Ovary (tissue), 7 donors: ENCODE results near the gene H3-7.

GRCh38 chr1:143874565-143874873 lies 31.3 kb downstream of the H3-7 start:
- PRO-cap, 7 experiments, result no peak in any of the 7 experiments
- RAMPAGE, long total RNA, 2 experiments, result no peak in any of the 2 experiments

- PRO-cap, 7 experiments, result peak in 1 of 7 experiments; most common minus-strand start chr1:143905737 (in 1)
- RAMPAGE, long total RNA, 2 experiments, result start-site peak on the minus strand in 1 of 2 experiments, at chr1:143905950-143905996 at its widest, 41 reads per replicate
Measured at GRCh38 chr1:143905481-143906305, at the start of gene H3-7. Gene H3-7, minus strand, starts transcription at chr1:143905977.

DNA sequence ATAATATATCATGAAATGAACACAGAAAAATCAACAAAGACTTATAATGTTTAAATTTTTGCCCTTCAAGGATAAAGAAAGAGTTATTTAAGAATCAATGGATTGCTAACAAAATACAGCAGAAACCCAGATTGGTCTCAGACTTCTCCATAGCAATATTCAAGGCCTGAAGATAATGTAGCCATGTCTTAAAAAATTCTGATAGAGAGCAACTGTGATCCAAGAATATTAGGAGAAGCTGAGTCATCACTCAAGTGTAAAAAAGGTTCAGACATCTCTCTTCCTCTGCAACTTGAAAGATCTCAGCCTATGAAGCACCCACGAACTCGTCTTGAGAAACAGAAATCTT lies 85.3 kb downstream of the SRGAP2B start:
- PRO-cap, 7 experiments, result peak in 4 of 7 experiments; most common plus-strand start position 290 of the sequence (in 4)
- RAMPAGE, long total RNA, 2 experiments, result no peak in any of the 2 experiments

- PRO-cap, 7 experiments, result no peak in any of the 7 experiments
- RAMPAGE, long total RNA, 2 experiments, result no peak in any of the 2 experiments
Measured at GRCh38 chr1:145772700-145773642, 50.9 kb downstream of the RNF115 start.

- PRO-cap, 7 experiments, result no peak in any of the 7 experiments
- RAMPAGE, long total RNA, 2 experiments, result no peak in any of the 2 experiments
Measured at GRCh38 chr1:145890971-145891616, 5.4 kb upstream of the ANKRD35 start.

DNA sequence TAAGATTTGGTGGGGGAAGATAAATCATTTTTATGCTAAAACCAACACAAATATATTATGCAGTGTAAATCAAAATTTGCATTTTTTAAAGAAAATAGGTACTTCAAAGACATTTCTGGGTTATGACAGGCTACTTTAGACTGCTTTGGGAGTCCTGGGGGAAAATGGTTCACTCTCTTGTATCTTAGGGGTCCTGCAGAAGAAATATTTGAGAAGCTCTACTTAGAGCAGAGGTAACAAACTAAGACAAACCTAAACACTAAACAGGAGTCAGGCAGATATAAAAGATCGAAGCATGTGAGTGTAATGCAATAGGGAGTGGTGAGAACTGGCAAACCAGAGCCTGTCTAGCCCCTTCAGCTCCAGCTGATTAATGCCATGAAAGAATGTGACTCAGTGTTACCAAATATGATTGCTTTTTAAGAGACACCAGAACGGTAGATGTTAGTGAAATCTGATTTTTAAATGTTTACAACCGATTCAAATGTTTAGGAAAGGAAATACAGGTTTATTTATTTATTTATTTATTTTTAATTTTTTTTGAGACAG lies 12.5 kb downstream of the TXNIP start:
- PRO-cap, 7 experiments, result no peak in any of the 7 experiments
- RAMPAGE, long total RNA, 2 experiments, result no peak in any of the 2 experiments

- PRO-cap, 7 experiments, result peak in 7 of 7 experiments; most common plus-strand start chr1:145997119 (in 4); most common minus-strand start chr1:145997279 (in 6)
- RAMPAGE, long total RNA, 2 experiments, result no peak in any of the 2 experiments
Measured at GRCh38 chr1:145997002-145997780, 812 bp upstream of the TXNIP start.

GRCh38 chr1:146409427-146409696 lies 64.8 kb upstream of the PPIAL4H start:
- PRO-cap, 7 experiments, result no peak in any of the 7 experiments
- RAMPAGE, long total RNA, 2 experiments, result no peak in any of the 2 experiments

DNA sequence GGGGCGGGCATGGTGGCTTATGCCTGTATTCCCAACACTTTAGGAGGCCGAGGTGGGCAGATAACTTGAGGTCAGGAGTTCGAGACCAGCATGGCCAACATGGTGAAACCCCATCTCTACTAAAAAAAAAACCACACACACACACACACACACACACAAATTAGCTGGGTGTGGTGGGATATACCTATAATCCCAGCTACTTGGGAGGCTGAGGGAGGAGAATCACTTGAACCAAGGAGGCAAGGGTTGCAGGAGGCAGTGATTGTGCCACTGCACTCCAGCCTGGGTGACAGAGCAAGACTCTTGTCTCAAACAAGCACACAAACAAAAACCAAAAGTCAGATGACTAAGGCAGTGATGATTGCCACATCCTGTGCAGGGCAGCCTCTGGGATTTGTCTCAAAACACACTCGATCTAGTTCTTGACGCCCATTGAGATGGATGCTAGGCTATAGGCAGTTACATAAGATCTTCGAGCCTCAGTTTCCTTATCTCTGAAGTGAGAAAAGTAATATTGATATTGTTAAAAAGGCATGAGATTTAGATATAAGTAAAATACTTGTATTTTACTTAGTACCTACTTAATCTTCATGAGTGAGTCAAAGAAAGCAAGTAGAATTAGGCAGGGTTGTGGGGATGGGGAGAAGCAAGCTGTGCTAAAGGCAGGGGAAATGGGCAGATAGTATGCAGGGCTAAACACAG lies 67.4 kb upstream of the PPIAL4H start:
- PRO-cap, 7 experiments, result no peak in any of the 7 experiments
- RAMPAGE, long total RNA, 2 experiments, result no peak in any of the 2 experiments

GRCh38 chr1:146986864-146987378 lies 48.8 kb downstream of the NBPF12 start:
- PRO-cap, 7 experiments, result no peak in any of the 7 experiments
- RAMPAGE, long total RNA, 2 experiments, result no peak in any of the 2 experiments

- PRO-cap, 7 experiments, result no peak in any of the 7 experiments
- RAMPAGE, long total RNA, 2 experiments, result no peak in any of the 2 experiments
Measured at GRCh38 chr1:146987607-146988251, 49.6 kb downstream of the NBPF12 start.

DNA sequence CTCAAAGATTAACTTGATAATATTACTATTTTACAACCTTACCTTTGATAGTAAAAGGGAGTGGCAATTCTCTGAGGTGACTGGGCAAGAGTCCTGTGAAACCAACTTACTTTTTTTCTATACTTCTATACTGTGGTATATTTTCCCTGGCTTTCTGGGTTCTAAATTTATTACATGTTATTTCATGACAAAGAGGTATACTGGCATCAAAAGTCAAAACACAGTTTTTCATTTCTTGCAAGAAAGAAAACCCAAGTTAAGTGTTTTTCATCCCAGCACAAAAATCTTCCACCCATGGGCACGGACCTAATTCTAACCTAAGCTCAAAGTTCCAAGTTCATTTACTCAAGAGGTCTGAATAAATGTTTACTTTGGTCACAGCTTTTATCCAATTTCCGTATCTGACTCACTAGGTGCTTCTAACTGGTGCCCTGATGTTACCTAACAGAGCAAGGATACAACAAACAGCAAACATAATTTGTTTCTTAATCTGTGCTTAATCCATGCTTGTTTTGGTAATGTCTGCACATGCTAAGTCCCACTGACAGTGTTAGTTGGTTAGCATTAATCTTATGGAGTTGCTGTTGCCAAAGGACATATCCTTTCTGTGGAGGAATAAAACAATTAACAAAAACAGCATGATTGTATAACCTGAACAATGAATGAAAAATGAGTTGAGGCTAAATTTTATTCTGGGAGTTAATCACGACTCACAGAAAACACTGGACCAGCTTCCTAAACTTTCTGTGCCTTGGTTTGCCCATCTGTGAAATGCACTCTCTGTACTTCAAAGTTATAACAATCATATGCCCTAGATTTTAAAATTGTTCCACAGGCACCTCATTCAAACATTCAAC lies 4.3 kb upstream of the CHD1L start:
- PRO-cap, 7 experiments, result no peak in any of the 7 experiments
- RAMPAGE, long total RNA, 2 experiments, result no peak in any of the 2 experiments

- PRO-cap, 7 experiments, result no peak in any of the 7 experiments
- RAMPAGE, long total RNA, 2 experiments, result no peak in any of the 2 experiments
Measured at GRCh38 chr1:147473308-147473507, 68.1 kb upstream of the BCL9 start.

- PRO-cap, 7 experiments, result no peak in any of the 7 experiments
- RAMPAGE, long total RNA, 2 experiments, result no peak in any of the 2 experiments
Measured at GRCh38 chr1:147579526-147580061, 38.3 kb downstream of the BCL9 start.

DNA sequence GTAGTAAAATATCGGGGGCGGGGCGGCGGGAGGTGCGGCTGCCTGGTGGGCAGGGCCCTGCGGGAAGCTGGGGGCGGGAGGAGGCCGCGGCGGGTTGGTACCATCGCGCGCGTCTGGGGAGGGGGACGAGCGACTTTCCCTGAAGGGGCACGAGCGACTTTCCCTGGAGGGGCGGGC lies 58.3 kb downstream of the BCL9 start:
- PRO-cap, 7 experiments, result peak in 7 of 7 experiments; most common plus-strand start position 65 of the sequence (in 7)
- RAMPAGE, long total RNA, 2 experiments, result no peak in any of the 2 experiments

DNA sequence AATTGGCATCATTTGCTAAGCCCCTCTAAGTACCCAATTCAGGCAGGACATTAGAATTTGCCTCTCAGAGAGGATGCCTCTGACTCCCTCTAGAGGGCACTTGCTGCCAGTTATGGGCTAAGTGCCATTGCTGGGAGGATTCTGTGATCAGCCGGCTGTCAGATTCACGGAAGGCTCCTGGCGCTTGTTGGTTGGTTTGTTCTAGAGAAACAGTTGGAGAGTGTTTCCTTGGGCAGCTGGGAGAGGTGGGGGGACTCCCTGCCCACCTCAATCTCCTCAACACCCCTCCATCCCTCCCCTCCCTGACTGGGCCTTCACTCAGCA lies 29.7 kb upstream of the ACP6 start:
- PRO-cap, 7 experiments, result no peak in any of the 7 experiments
- RAMPAGE, long total RNA, 2 experiments, result no peak in any of the 2 experiments

DNA sequence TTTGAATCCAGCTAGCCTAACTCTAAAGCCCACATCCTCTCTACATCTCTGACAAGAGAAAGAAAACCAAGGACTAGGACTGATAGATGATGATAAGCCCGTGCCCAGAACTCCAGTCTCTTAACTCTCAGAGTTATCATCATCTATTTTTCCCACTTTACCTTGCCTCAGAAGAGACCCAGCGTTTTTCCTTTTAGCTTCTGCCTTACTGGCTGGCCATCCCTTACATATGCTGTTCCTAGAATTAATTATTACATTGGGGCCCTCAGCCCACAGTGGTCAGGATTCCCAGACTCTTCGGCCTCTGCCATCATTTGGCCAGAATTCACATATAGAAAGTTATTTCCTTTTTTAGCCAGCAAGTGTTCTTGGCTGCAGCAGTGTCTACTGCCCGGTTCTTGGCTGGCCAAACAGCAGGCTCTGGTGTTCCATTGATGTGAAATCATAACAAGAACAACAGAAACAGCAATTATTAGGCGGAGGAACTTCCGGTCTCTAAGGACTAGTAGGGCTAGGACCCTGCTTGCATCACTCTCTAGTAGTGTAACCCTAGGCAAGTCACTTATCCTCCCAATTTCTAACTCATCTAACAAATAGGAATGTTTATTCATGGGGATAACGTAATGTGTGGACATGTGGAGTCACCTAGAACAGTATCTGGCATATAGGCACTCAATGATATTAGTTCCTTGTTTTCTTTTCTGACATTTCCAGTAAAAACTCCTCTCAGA lies 8.6 kb upstream of the GJA5 start:
- PRO-cap, 7 experiments, result no peak in any of the 7 experiments
- RAMPAGE, long total RNA, 2 experiments, result no peak in any of the 2 experiments

DNA sequence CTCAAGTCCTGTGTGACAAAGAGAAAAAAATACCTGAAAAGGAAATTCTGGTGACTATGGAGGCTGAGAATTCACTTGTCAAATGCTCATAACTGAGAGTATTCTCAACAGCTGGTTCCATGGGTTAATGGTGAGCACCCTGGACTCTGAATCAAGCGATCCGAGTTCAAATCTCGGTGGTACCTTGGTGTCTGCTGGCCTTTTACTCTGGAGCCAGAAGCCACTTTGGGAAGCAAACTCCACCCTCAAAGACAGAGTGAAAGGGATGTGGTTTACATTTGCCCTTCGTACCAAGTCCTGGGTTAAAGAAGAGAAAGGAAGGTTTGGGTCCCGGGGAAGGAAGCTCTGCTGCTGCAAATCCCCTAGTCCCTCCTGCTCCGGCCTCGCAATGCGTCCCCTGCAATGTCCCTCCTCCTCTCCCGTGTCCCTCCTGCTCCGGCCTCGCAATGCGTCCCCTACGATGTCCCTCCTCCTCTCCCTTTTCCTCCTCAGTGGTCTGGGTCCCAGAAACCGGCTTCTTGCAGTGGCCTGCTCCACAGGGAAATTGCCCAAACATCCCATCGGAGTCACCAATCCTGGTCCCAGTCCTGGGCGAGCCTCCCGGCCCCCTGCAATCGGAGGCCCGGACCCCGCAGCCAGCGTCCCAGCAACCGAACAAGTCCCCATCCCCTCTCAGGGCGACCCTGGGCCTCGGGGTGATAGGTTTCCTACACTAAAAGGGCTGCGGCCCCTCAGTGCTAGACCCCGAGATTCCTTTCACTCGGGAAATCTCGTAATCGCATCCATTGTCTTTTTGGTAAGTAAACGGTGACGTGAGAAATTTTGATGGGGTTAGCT lies 129.4 kb downstream of the PPIAL4G start:
- PRO-cap, 7 experiments, result no peak in any of the 7 experiments
- RAMPAGE, long total RNA, 2 experiments, result no peak in any of the 2 experiments

DNA sequence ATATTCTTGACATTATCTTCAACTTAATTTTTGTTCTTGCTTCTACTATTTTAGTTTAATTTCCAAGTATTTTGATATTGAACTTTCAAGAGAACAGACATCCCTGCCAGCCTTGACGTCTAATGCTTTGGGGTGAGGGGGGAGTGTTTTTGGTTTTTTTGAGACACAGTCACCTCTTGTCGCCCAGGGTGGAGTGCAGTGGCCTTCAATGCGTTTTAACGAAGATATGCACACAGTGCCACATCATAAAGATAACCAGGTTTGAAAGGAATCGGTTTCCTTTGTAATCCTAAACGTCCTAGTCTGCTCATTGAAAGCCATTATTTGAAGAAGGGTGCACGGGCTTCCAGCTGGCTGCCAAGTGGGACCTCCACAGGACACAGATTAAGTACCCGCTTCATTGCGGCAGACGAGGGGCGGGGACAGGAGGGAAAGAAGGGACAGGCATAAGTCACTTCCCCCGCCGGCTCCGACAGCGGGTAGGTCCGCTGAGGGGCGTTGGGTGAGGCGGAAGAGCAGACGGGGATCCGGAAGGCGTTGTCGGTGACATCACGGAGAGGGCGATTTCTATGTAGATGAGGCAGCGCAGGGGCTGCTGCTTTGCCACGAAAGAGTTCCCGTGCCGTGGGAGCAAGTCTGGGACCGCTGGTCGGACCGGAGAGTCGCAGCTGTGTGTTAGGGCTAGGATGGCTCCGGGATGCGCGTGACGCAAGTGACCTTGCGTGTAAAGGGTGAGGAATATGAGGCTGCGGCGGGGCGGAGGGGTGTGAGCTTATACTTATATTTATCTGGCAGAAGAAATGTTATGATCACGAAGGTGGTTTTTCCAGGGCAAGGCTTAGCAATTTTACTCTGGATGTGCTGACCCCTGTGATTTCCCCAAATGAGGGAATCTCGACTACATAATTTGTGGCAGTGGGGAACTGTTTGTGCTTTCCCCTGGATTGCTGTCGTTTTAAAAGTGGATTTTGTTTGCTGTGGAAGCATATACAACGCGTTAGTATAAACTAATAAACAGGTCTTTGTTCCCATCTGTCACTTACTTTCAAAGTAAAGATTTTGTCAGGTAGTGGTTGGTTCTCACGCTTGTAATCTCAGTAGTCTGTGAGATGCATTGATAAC lies 80.8 kb downstream of the PPIAL4G start:
- PRO-cap, 7 experiments, result peak in 7 of 7 experiments; most common plus-strand start position 574 of the sequence (in 7); most common minus-strand start position 504 of the sequence (in 6)
- RAMPAGE, long total RNA, 2 experiments, result start-site peak on the plus strand in 1 of 2 experiments, centred at position 584 of the sequence, 9 reads per replicate

DNA sequence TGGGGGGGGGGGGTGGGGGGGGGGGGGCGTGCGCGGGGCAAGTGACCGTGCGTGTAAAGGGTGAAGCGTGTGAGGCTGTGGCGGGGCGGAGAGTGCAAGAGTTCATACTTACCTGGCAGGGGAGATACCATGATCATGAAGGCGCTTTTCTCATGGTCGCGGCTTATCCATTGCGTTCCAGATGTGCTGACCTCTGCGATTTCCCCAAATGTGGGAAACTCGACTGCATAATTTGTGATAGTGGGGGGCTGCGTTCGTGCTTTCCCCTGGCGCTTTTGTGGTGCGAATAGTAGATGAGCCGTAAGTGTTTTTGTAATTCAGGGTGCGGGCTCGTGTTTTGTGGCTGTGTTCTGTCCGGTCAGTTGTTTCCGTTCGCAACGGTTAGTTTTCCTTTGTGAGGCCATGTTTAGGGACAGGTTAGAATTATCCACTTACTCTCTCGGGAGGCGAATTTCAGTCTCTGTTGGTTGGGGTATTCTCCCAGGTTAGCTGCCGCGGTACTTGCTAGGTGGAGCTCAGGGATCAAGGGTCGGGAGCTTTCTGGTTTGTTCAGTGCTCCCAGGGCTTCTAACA lies 39.5 kb upstream of the PPIAL4G start:
- PRO-cap, 7 experiments, result peak in 7 of 7 experiments; most common plus-strand start position 233 of the sequence (in 6); most common minus-strand start position 312 of the sequence (in 2)
- RAMPAGE, long total RNA, 2 experiments, result start-site peak on the plus strand in 1 of 2 experiments, centred at position 108 of the sequence, 73 reads per replicate